SK-N-SH (cell line): Measurements from ENCODE around the genes SMARCA1, XPNPEP2, ZDHHC9, MBNL3, ETDC and SMIM10L2A.

DNA sequence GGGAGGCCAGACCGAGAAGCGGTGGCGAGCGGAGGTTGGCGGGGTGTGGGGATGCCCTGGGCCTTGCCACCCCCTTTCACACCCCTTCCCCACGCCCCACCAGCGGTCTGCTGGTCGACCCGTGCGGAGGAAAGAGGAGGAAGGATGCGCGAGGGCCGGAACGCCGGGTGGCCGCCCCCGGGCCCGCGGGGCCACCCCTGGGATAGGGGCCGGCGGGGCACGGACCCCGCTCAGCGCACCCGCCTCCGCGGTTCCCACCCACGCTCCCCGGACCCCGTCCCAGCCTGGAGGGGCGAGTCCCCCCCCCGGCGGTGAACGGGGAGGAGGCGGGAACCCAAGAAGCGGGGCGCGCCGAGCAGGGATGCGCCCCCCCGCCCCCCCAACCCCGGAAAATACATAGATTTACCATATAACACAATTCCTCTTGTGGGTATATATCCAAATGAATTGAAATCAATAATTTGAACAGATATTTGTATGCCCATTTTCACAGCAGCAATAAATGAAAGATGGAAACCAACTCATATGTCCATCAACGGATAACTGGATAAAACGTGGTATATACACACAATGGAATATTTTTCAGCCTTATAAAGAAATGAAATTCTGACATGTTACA is 28.4 kb upstream of the DCAF12L1 start:
- RRBS, result 6% methylated on average over 12 of the region's 44 CpGs
CAGE:
- cytosol, long polyA plus RNA, result no peak
- long polyA plus RNA, result no peak
- nucleus, long polyA plus RNA, result no peak

- RRBS, result no CpG with 5 or more reads among the region's 53 CpGs
CAGE:
- cytosol, long polyA plus RNA, result start-site peak on the minus strand at chrX:129523443-129523505, 102 and 384 reads in 2 replicates
- long polyA plus RNA, result no peak
- nucleus, long polyA plus RNA, result start-site peak on the minus strand at chrX:129523442-129523500, 74 and 375 reads in 2 replicates
These were observed at the start of gene SMARCA1 for GRCh38 chrX:129523197-129524158. Gene SMARCA1, minus strand, starts transcription at chrX:129523490.

DNA sequence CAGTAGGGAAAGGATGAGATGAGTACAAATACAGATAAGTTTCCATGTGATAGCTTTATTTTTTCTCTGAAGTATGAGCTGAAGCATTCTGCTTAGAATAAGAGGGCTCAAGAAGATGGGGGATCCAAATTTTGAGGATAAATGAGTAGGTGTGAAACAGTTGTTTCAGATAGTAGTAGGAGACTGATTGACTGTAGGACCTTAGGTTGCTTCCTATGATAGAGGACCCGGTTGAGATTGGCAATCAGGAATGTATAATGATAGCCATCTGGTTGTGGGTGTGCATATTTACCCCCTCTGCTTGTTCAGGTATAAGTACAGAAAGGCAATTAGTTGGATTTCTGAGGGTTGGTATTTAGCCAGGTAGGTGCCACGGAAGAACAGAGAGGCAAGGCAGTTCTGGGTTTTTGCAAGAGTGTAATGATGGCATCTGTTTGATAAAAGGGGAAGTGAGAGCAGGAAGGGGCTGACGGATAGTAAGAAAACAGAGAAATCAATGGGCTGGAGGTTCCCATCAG is 13.6 kb downstream of the OCRL start:
- RRBS, result no CpG with 5 or more reads among the region's 3 CpGs
CAGE:
- cytosol, long polyA plus RNA, result no peak
- long polyA plus RNA, result no peak
- nucleus, long polyA plus RNA, result no peak

DNA sequence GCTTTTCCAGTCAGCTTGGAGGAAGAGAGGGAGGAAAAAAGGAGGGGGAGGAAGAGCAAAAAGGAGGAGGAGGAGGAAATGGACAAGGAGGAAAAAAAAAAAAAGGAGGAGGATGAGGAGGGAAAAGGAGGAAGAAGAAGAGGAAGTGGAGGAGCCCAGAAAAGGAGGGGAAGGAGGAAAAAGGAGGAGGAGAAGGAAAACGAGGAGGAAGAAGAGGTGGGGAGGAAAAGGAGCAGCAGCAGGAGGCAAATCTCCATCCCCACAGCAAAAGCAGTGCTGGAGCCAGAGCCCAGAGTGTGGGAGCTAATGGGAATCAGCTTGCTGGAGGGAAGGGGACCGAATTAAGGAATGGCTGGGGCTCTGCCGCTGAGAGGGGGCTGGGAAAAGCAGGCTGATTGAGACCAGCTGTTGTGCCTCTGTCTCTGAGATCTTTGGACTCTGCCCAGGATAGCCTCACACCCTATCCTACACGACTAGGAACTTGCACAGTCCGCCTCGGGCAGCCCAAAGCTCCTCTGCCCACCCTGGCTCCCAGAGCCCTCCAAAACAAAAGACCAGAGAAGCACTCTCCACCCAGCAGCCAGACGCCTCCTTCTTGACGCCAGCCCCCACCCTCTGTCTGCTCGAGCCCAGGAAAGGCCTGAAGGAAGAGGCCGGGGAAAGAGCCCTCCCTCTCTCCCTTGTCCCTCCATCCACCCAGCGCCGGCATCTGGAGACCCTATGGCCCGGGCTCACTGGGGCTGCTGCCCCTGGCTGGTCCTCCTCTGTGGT is at the start of gene XPNPEP2:
Gene XPNPEP2 (plus strand): TSS at position 486 of the 771 bp plus-strand sequence.
- RRBS, result 22% methylated on average over 2 of the region's 13 CpGs
CAGE:
- cytosol, long polyA plus RNA, result no peak
- long polyA plus RNA, result no peak
- nucleus, long polyA plus RNA, result no peak

DNA sequence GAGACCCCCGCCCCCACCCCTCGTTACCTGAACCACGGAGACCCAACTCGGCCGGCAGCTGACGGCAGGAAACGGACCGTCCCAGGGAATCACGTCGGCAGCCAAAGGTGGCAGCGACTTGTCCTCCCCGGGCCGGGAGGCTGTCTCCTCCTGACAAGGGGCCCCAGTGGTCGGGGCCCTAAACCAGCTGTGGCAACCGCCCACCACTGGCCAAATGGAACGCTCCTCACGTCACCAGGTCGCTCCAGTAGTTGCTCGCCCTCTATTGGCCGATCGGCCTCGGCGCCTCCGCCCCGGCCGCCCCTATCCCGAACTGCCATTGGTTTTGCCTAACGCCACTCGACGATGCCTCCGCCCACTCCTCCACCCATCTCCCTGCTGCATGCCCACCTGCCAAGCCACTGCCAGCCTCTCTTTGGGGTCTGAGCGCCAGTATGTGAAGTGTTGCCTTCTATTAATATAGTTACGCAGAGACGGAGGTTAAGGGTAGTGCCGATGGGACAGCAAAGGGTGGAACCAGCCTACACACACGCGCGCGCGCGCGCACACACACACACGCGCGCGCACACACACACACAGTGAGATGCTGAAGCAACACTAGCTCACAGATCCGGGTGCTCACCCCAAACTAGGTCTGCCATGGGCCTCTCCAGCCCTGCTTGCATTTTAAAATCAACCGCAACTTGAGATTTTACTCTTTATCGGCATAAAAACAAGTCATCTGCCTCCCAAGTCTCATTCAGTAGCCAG is at the start of gene ZDHHC9:
Gene ZDHHC9 (minus strand): TSS at position 218 of the 750 bp plus-strand sequence.
- RRBS, result 15% methylated on average over 7 of the region's 49 CpGs
CAGE:
- cytosol, long polyA plus RNA, result no peak
- long polyA plus RNA, result no peak
- nucleus, long polyA plus RNA, result no peak

- RRBS, result no CpG with 5 or more reads among the region's 36 CpGs
CAGE:
- cytosol, long polyA plus RNA, result no peak
- long polyA plus RNA, result no peak
- nucleus, long polyA plus RNA, result no peak
These were observed 25.6 kb downstream of the UTP14A start for GRCh38 chrX:129931558-129932037.

- RRBS, result no CpG with 5 or more reads among the region's 7 CpGs
CAGE:
- cytosol, long polyA plus RNA, result no peak
- long polyA plus RNA, result no peak
- nucleus, long polyA plus RNA, result no peak
These were observed 1.5 kb downstream of the RAB33A start for GRCh38 chrX:130173108-130173872.

DNA sequence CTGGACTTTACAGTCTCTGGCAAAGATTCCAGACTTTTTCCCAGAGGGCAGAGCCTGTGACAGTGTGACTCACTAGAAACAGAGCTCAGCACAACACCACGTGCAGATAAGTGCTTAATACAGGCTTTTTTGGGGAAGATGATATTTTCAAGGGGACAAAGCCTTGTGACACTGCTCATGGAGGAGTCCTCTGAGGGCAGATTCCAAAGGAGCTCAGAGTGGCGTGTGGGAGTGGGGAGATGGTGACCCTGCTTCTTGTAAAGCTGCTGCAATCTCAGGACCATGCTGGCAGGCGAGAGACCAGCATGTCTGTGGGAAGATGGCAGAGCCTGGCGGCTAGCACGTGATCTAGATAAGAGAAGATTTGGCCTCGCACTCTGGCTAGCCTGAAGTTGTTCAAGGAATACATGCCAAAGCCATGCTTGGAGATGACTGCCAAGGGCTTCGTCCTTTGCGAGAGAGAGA is 2.4 kb downstream of the RAB33A start:
- RRBS, result no CpG with 5 or more reads among the region's 8 CpGs
CAGE:
- cytosol, long polyA plus RNA, result no peak
- long polyA plus RNA, result no peak
- nucleus, long polyA plus RNA, result no peak

DNA sequence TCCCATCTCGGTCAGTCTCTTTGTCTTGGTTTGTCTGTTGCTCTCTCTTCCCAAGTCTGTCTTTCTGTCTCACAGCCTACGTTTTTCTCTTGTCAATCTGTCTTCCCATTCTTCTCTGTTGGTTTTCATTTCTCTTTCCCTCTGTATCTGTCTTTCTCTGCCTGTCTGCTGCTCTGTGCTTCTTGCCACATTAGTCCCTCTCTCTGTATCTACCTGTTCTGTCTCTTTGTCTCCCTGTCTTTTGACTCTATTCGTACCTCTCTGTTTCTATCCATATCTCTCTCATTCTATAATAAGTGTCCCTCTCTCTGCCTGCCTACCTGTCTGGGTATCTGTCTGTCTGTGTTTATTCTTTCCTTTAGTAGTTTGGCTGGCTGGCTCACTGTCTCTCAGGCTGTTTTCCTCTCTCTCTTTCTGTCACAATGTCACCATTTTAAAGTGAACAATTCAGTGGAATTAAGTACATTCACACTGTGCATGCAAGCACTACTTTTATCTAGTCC is 152.3 kb downstream of the ENOX2 start:
- RRBS, result no CpG with 5 or more reads among the region's 3 CpGs
CAGE:
- cytosol, long polyA plus RNA, result no peak
- long polyA plus RNA, result no peak
- nucleus, long polyA plus RNA, result no peak

DNA sequence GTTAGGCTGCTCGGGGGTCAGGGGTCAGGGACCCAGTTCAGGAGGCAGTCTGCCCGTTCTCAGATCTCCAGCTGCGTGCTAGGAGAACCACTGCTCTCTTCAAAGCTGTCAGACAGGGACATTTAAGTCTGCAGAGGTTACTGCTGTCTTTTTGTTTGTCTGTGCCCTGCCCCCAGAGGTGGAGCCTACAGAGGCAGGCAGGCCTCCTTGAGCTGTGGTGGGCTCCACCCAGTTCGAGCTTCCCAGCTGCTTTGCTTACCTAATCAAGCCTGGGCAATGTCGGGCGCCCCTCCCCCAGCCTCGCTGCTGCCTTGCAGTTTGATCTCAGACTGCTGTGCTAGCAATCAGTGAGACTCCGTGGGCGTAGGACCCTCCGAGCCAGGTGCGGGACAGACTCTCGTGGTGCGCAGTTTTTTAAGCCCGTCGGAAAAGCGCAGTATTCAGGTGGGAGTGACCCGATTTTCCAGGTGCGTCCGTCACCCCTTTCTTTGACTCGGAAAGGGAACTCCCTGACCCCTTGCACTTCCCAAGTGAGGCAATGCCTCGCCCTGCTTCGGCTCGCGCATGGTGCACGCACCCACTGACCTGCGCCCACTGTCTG is 99.5 kb downstream of the ARHGAP36 start:
- RRBS, result no CpG with 5 or more reads among the region's 26 CpGs
CAGE:
- cytosol, long polyA plus RNA, result no peak
- long polyA plus RNA, result no peak
- nucleus, long polyA plus RNA, result no peak

DNA sequence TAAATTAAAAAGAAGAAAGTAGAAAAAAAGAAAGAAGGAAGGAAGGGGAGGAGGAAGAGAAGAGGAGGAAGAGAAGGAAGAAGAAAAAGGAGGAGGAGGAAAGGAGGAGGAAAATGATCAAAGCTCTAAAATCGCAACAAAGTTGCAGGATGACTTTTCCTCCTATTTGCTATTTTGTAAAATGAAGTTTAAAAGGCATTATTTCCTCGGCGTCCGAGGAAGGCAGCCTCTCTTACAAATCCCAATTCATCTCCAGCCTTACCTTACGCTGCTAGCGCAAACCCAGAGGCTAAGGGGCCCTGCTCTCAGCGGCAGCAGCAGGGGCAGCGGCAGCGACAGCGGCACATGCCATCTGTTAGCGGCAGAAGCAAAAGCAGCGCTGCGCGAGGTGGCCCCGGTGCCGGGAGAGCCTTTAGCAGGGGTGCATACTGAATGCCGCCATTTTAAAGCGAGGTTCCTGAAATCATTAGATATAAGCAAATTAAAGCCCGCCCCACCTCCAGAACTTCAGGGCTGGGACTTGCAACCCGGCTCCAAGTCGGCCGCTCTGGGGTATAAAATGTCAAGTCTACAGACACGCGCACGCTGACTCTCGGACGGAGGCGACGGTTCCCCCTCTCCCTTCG is at the start of gene MBNL3:
Gene MBNL3 (minus strand): TSS at position 450 of the 626 bp plus-strand sequence.
- RRBS, result no CpG with 5 or more reads among the region's 30 CpGs
CAGE:
- cytosol, long polyA plus RNA, result no peak
- long polyA plus RNA, result no peak
- nucleus, long polyA plus RNA, result no peak

- RRBS, result 22% methylated on average over 17 of the region's 22 CpGs
CAGE:
- cytosol, long polyA plus RNA, result no peak
- long polyA plus RNA, result no peak
- nucleus, long polyA plus RNA, result no peak
These were observed 1.8 kb downstream of the GPC4 start for GRCh38 chrX:133413497-133413782.

DNA sequence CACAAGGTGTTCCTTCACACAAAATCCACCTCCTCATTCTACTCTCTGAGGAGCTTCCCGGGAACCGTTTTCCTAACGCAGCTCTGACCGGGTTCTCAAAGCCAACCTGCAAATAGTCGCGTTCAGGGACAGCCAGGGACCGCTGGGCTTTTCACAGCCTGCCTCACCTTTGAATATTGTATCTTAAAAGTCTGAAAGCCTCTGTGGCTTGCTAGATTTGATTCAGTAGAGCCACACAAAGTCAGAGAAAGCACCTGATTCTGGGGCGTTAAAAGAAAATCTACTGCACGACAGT is 726 bp upstream of the GPC3 start:
- RRBS, result no CpG with 5 or more reads among the region's 9 CpGs
CAGE:
- cytosol, long polyA plus RNA, result no peak
- long polyA plus RNA, result no peak
- nucleus, long polyA plus RNA, result no peak

DNA sequence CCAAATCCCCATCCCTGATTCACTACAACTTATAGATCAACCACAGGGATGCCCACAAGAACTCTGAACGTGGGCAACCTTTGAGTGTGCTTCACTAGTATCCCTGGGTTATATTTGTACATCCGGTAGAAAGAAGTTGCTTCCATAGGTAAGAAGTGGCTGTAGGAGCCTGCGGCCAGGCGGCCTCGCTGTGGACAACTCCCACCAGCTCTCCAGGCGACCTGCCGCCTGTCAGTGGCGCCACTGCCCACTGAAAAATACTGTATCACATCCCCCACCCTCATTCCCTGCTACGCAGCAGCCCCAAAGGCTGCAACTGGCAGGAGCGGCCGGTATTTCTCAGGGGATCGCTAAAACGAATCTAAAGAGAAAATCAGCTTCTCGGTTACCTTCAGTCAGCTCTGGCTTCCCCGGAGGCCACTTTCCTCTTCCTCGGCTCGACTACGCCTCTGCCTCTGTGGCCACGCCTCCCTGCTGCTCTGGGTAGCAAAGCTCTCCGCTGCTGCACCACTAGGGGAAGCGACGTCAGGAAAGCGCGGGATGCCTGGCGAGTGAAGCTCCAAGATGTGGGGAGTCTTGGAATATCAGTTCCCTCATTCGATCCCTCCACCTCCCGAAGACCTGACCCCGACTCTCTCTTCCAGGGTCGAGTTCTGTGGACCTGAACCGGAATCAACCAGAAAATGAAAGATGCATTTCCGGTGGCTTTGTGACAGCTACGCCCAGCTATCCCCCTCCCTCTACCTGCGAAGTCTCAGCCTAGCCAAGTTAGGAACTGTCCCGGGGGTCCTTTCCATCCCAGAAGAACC is 13.7 kb upstream of the ETDC start:
- RRBS, result 10% methylated on average over 9 of the region's 34 CpGs
CAGE:
- cytosol, long polyA plus RNA, result no peak
- long polyA plus RNA, result no peak
- nucleus, long polyA plus RNA, result no peak

DNA sequence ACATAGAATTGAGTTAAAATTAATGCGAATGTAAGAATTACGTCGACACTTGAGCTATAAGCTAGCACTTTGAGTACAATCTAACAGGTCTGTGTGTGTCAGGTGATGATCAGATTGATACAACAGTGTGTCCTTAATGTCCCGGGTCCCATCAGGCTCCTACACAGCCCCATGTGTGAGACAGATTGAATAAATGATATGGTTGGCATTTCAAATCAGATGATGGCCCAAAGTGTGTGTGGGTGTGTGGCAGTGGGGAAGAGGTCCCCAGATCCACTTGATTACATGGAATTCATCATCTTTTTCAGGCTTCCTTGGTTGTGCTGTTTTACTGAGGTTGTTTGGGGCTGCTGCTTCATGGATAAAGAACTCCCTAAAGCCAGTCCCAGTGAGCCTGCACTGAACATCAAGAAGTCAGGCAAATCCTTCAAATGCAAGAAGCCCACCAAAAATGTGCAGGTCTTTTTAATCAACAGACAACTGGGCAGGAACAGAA is at the start of gene ETDC:
Gene ETDC (plus strand): TSS at position 358 of the 496 bp plus-strand sequence.
- RRBS, result no CpG with 5 or more reads among the region's 4 CpGs
CAGE:
- cytosol, long polyA plus RNA, result no peak
- long polyA plus RNA, result no peak
- nucleus, long polyA plus RNA, result no peak

GRCh38 chrX:135384053-135384556 is 37.6 kb upstream of the SMIM10L2A start:
- RRBS, result no CpG with 5 or more reads among the region's 5 CpGs
CAGE:
- cytosol, long polyA plus RNA, result no peak
- long polyA plus RNA, result no peak
- nucleus, long polyA plus RNA, result no peak

GRCh38 chrX:135421416-135422634 is at the start of gene SMIM10L2A:
Gene SMIM10L2A, plus strand, starts transcription at chrX:135421944.
- RRBS, result 28% methylated on average over 19 of the region's 124 CpGs
CAGE:
- cytosol, long polyA plus RNA, result no peak
- long polyA plus RNA, result no peak
- nucleus, long polyA plus RNA, result no peak

GRCh38 chrX:135523117-135523589 is 2.7 kb downstream of the INTS6L start:
- RRBS, result no CpG with 5 or more reads among the region's 13 CpGs
CAGE:
- cytosol, long polyA plus RNA, result no peak
- long polyA plus RNA, result no peak
- nucleus, long polyA plus RNA, result no peak

DNA sequence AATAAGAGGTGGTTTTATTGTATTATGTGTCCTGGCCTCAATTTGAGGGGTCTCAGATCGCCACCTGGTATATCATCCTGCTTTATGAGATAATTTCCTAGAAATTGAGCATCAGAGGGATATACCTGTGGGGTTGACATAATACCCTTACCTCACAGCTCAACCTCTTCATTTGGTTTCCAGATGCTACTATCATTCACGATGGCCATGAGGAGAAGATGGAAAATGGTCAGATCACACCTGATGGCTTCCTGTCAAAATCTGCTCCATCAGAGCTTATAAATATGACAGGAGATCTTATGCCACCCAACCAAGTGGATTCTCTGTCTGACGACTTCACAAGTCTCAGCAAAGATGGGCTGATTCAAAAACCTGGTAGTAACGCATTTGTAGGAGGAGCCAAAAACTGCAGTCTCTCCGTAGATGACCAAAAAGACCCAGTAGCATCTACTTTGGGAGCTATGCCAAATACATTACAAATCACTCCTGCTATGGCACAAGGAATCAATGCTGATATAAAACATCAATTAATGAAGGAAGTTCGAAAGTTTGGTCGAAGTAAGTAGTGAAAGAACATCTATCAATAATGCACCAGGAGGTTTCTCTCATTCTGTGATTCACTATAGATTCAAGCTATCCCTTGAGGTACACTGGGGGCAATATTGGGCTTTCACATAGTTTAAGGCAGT is 59.3 kb downstream of the INTS6L start:
- RRBS, result no CpG with 5 or more reads among the region's 7 CpGs
CAGE:
- cytosol, long polyA plus RNA, result no peak
- long polyA plus RNA, result no peak
- nucleus, long polyA plus RNA, result no peak

GRCh38 chrX:136147455-136148175 is 49.2 kb upstream of the FHL1 start:
- RRBS, result 26% methylated on average over 21 of the region's 69 CpGs
CAGE:
- cytosol, long polyA plus RNA, result no peak
- long polyA plus RNA, result no peak
- nucleus, long polyA plus RNA, result no peak